A172 (cell line): ENCODE data around the genes ADGRF3, TMEM214 and IFT172.

- RAMPAGE, long total RNA, result no peak
Observed at GRCh38 chr2:26311245-26311607, 34.7 kb upstream of the SELENOI start.

- RAMPAGE, long total RNA, result no peak
Observed at GRCh38 chr2:26346425-26347281, at the start of gene ADGRF3. Gene ADGRF3 (minus strand): TSS chr2:26346789.

DNA sequence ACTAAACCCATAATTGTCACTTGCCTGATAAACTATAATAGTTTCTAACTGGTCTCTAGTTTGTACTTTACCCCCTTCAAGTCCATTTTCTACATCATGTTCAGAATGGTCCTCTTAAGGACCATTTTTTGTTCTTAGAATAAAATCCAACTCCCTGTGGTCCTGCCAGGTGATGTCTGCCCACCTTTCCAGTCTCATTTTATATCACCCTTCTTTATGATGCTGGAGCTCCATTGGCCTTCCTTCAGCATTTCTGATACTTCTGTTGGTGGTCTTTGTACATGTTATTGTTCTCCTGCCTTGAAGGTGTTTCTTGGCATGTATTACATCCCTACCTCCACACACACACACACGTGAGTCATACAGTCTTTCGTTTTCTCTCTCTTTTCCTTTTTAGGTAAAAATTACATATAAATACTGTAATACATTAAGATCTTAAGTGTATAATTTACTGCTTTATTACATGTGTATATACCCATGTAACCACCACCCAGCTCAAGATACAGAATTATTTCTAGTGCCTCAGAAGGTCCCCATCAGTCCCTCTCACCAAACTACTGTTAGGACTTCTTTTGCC, 10.1 kb upstream of the ADGRF3 start:
- RAMPAGE, long total RNA, result no peak

DNA sequence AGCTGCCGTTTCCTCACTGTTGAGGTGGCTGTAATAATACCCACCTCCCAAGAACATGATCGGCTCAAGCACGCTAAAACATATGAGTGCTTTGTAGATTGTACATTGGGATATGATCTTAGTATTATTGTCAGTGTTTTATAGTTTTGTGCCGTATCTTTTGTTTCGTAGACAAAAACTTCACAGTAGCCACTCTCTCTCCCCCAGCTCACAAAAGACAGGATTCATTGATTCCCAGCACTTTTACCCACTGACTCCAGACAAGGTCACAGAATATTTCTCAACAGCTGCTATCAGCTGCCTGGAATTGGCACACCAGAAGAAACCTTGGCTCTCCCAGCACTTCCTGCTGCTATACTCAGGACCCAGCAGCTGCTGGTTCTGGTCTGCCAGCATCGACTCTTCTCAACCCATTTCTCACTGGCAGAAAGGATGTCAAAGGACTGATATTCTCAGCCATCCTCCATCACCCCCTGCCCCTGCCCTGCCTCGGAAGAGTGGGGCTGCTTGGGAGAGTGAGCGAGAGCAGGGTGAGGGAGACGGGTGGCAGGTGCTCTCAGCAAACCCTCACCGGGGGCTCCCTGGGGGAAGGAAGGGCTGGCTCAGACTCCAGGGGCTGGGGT, 74.6 kb downstream of the OTOF start:
- RAMPAGE, long total RNA, result no peak

GRCh38 chr2:26706784-26707546, 14.4 kb downstream of the KCNK3 start:
- RAMPAGE, long total RNA, result no peak

GRCh38 chr2:26848920-26849815, 1.2 kb downstream of the DPYSL5 start:
- RAMPAGE, long total RNA, result no peak

GRCh38 chr2:26980984-26981442, 10.6 kb downstream of the MAPRE3 start:
- RAMPAGE, long total RNA, result no peak

DNA sequence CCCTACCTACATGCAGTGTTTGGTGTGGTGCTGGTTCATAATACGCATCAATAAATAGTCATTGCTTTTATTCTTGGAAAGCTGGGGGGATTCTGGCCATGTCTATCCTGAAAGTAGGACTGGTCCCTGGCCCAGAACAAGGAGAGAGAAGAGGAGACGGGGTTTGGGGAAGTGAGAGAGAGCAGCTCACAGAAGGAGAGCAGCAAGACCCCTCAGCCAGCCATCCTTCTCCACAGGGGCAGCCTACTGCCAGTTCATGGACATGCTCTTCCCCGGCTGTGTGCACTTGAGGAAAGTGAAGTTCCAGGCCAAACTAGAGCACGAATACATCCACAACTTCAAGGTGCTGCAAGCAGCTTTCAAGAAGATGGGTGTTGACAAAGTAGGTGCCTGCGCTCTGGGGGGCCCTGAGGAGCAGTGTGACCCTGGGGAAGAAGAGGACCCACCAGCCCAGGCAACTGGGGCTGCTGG, 9.6 kb upstream of the TMEM214 start:
- RAMPAGE, long total RNA, result no peak

DNA sequence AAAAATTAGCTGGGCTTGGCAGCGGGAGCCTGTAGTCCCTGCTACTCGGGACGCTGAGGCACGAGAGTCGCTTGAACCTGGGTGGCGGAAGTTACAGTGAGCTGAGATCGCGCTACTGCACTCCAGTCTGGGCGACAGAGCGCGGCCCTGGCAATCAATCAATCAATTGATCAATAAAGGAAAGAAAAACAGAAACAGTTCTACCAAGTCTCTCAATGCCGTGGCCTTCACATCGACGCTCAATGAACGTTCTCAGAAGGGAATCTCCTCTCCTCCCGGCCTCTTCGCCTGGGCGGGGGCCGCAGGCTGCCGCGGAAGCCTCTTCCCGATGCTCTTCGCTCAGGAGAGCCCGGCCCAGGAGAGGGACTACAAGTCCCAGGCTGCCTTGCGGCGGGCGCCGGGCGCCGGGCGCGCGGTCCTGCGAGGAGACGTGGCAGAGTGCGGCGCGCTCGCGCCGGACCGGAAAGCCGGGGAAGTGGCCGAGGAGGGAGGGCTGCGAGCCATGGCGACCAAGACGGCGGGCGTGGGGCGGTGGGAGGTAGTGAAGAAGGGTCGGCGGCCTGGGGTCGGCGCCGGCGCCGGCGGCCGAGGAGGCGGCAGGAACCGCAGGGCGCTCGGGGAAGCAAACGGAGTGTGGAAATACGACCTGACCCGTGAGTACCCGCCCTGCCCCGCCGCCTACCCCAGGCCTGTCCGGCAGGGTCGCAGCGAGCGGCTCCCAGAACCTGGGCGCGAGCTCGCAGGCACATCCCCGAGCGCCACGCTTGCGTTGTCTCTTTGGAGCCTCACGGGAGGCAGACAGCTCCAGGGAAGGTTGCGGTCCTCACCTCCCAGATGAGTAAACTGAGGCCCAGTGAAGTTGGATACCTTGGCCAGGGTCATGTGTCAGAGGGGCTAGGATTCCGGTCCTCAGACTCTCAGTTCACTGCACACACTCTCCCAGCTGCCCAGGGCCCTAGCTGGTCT, at the start of gene TMEM214:
TSS of gene TMEM214 (plus strand) at position 452 of the 966 bp plus-strand sequence.
- RAMPAGE, long total RNA, result no peak

DNA sequence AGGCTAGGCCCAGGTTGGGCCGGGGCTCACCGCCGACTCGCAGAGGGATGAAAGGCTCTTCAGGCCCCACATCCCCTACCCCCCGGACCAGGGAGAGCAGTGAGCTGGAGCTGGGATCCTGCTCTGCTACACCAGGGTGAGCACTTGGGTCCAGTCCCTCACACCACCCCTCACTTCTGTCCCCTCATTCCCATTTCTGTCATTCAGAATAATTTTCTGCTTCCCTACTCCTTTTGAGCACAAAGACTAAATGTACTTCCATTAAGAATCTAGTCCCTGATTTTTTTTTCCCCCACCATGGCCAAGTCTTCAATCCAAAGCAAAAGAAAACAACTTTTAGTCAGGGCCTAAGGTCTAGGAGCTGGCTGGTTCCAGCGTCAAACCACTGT, 1.9 kb downstream of the OST4 start:
- RAMPAGE, long total RNA, result no peak

- RAMPAGE, long total RNA, result no peak
Observed at GRCh38 chr2:27070244-27070956, 1.1 kb downstream of the OST4 start.

DNA sequence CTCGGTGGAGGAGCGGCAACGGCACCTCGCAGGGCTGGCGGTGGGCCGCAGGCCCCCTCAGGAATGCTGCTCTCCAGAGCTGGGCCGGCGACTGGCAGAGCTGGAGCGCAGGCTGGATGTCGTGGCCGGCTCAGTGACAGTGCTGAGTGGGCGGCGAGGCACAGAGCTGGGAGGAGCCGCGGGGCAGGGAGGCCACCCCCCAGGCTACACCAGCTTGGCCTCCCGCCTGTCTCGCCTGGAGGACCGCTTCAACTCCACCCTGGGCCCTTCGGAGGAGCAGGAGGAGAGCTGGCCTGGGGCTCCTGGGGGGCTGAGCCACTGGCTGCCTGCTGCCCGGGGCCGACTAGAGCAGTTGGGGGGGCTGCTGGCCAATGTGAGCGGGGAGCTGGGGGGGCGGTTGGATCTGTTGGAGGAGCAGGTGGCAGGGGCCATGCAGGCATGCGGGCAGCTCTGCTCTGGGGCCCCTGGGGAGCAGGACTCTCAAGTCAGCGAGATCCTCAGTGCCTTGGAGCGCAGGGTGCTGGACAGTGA, 3.9 kb upstream of the KHK start:
- RAMPAGE, long total RNA, result no peak

GRCh38 chr2:27095586-27095999, 9.0 kb downstream of the KHK start:
- RAMPAGE, long total RNA, result no peak

- RAMPAGE, long total RNA, result no peak
Observed at GRCh38 chr2:27126388-27126836, 2.8 kb downstream of the ABHD1 start.

- RAMPAGE, long total RNA, result no peak
Observed at GRCh38 chr2:27305898-27306316, 2.3 kb downstream of the UCN start.

GRCh38 chr2:27393001-27393434, 12.5 kb upstream of the ZNF513 start:
- RAMPAGE, long total RNA, result no peak

DNA sequence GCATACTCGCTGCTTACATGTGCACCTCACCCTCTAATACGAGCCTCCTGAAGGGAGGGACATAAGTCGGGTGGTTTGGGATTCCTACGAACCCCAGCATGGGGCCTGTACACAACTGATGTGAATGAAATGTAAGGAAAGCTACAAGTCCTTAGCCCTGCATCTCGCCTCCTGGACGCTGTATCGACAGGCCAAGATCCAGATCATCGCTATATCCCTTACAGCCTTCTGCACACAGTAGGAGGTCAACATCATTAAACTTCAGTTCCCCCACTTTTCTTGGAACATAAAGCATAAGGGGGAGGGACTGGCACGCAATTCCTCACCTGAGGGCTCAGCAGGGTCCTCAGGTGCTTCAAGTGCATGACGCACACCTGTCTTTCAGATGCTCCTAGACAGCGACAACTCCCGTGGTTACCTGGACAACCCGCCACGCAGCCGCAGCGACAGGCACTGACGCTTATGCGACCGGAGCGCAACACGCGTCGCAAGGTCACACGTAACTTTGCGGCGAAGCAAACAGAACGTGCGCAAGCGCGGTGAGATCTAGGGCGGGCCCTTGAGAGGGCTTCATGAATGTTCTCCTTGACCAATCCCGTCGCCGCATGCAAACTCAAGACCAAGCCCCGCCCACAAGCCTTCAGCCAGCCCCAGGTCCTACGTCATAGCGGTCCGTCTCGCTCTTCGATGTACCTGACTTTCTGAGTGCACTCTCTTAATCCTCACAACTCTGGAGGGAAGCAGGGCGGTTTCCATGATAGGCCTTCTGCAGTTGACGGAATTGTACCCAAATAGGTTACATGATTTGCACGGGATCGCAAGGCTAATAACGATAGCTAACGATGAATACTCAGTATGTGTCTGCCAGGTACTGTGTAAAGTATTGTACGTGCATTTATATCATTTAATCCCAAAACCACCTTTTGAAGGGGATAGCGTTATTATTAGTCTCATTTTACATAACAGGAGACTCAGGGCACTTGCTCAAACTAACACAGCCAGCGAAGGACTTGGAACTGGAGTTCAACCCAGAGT, at the start of gene IFT172:
TSS of gene IFT172 (minus strand) at position 455 of the 1,035 bp plus-strand sequence.
- RAMPAGE, long total RNA, result no peak

- RAMPAGE, long total RNA, result no peak
Observed at GRCh38 chr2:27684830-27685706, 21.4 kb downstream of the SLC4A1AP start.

DNA sequence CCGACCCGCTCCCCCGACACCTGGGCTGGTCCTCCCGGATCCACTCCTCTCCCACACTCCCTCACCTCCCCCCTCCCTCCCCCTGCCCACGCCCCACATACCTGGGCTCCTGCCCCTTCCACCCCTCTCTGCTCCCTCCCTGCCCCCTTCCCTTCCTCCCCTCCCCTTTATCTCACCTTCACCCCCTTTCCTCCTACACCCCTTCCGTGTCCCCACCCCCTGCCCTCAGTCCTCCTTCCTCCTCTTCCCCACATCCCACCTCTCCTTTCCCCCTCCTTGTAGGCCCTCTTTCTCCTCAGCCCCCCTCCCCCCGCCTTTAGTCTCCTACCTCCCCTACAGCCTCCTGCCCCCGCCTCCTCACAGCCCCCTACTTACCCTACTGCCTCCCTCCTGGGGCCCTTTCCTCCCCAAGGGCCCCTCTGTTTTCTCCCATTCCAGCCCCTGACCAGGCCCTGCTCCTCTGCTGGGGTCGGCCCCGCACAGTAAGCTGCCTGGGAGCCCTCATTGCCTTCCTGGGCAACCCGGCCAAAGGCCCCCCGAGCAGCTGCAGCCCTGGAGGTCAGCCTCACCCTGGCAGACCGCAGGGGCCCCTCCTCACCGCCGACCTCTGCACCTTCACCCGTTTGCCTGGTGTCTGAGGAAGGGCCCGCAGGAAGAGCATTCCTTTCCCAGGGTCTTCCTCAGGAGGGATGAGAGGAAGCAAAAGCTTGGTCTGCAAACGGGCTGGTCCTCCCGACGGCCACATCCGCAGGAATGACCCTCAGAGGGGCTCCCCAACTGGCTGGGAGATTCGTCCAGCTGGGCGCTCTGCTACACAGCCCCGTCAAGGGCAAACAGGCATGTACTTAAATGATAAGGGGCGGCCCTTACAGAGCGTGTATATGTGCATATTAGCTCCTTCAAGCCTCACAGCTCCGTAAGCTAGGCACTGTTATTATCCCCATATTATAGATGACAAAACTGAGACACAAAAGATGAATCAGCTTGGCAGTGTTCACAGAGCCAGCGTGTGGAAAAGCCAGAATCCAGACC, 52.5 kb downstream of the SLC4A1AP start:
- RAMPAGE, long total RNA, result no peak

- RAMPAGE, long total RNA, result no peak
Observed at GRCh38 chr2:27725180-27726005, 46.1 kb upstream of the MRPL33 start.